Heart left ventricle (tissue), 7 donors: ENCODE results near the genes EVX2 and HOXD13.

DNA sequence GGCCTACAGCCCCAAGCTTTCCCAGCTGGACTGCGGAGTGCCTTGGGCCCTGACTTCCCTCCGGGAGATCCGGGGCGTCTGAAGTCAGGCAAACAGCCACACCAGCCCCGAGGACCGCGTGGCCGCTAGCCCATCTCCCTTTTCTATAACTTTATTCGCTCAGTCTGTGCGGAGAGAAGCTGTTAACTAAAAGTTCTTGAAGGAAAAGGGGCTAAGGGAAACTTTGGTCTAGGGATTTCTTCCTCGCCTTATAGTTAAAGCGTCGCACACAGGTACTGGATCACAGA, 502 bp upstream of the OLA1 start:
- PRO-cap, 6 experiments: no peak in any of the 6 experiments
- RAMPAGE, long total RNA, 2 experiments: no peak in any of the 2 experiments
- RRBS: no CpG with 5 or more reads among the region's 13 CpGs

- PRO-cap, 6 experiments: no peak in any of the 6 experiments
- RAMPAGE, long total RNA, 2 experiments: no peak in any of the 2 experiments
- RRBS: no CpG with 5 or more reads among the region's 4 CpGs
Measured at GRCh38 chr2:174558405-174558731, 39.2 kb downstream of the WIPF1 start.

GRCh38 chr2:174567681-174568427, 29.8 kb downstream of the WIPF1 start:
- PRO-cap, 6 experiments: no peak in any of the 6 experiments
- RAMPAGE, long total RNA, 2 experiments: no peak in any of the 2 experiments
- RRBS: no CpG with 5 or more reads among the region's 6 CpGs

DNA sequence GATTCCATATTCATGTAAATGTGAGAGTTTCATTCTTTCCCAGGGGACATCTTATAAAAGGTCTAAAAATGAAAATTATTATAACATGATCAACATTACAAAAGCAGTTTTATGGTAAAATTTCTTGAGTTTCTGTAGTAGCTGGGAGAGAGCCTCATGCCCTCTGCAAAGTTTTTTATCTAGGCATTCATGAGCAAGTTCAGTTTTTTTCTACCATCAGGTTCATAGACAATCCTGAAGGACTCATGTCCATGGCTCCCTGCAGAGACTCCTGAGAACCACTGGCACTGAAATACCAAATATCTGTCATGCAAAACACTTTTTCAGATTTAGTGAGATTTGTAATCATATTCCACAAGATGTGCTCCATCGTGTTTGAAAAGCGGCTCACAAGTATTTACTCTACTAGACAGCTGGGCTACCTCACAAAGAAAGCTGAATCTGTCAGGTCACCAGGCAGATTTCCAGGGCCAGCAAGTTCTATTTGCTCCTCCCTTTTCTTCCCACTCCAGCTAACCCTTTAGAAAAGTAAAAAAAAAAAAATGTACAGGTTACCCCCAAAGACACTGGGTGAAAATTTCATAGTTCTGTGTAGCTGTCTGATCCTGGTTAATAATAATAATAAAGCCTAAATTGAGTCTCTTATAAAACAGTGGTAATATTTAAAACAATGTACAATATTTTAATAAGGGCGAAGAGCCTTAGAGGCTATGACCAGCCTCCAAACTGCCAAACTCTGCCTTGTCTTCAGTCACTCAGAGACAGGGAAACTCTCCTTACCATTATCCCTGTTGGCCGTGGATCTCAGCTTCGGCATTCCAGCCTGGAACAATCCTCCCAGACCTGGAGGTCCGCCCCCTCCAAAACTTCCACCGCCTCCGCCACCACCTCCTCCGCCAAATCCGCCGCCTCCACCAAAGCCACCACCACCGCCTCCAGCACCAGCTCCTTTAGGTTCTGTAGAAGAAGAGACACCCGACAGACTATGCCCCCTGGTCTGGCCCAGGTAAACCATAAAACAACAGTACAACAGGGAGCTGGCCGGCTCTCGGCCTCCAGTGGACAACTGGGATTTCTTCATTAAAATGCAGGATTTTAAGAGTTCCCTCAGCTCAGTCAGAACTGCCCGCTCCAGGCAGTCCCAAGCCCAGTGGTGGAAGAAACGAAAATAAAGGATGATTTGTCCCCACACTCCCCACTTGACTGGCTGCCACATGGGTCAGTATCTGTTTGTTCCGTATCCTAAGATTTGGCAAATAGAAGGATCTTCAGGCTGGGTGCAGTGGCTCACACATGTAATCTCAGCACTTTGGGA, 22.7 kb downstream of the WIPF1 start:
- PRO-cap, 6 experiments: no peak in any of the 6 experiments
- RAMPAGE, long total RNA, 2 experiments: no peak in any of the 2 experiments
- RRBS: no CpG with 5 or more reads among the region's 18 CpGs

- PRO-cap, 6 experiments: no peak in any of the 6 experiments
- RAMPAGE, long total RNA, 2 experiments: no peak in any of the 2 experiments
- RRBS: no CpG with 5 or more reads among the region's 4 CpGs
Measured at GRCh38 chr2:174596890-174597494, 612 bp downstream of the WIPF1 start.

GRCh38 chr2:174599871-174600887, 2.6 kb upstream of the WIPF1 start:
- PRO-cap, 6 experiments: no peak in any of the 6 experiments
- RAMPAGE, long total RNA, 2 experiments: no peak in any of the 2 experiments
- RRBS: no CpG with 5 or more reads among the region's 7 CpGs

DNA sequence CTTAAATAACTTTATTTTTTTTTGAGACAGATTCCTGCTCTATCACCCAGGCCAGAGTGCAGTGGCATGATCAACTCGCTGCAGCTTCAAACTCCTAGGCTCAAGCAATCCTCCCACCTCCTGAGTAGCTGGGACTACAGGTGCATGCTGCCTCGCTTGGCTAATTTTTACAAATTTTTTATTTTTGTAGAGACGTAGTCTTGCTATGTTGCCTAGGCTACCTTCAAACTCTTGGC, 14.2 kb upstream of the WIPF1 start:
- PRO-cap, 6 experiments: no peak in any of the 6 experiments
- RAMPAGE, long total RNA, 2 experiments: no peak in any of the 2 experiments
- RRBS: no CpG with 5 or more reads among the region's 3 CpGs

GRCh38 chr2:174634056-174635116, 36.8 kb upstream of the WIPF1 start:
- PRO-cap, 6 experiments: peak in 2 of 6 experiments; most common minus-strand start chr2:174634579 (in 1)
- RAMPAGE, long total RNA, 2 experiments: start-site peak on the minus strand in 1 of 2 experiments, at chr2:174634575-174634605 at its widest, 9 reads per replicate
- RRBS: no CpG with 5 or more reads among the region's 15 CpGs

GRCh38 chr2:174750858-174751583, 13.3 kb downstream of the CHRNA1 start:
- PRO-cap, 6 experiments: no peak in any of the 6 experiments
- RAMPAGE, long total RNA, 2 experiments: no peak in any of the 2 experiments
- RRBS: no CpG with 5 or more reads among the region's 8 CpGs

GRCh38 chr2:174836594-174836973, 72.3 kb upstream of the CHRNA1 start:
- PRO-cap, 6 experiments: peak in 2 of 6 experiments; most common plus-strand start chr2:174836877 (in 2); most common minus-strand start chr2:174836746 (in 1)
- RAMPAGE, long total RNA, 2 experiments: no peak in any of the 2 experiments
- RRBS: no CpG with 5 or more reads among the region's 1 CpG

- PRO-cap, 6 experiments: peak in 1 of 6 experiments; most common plus-strand start chr2:174847722 (in 1); most common minus-strand start chr2:174847549 (in 1)
- RAMPAGE, long total RNA, 2 experiments: start-site peak on the minus strand in 1 of 2 experiments, at chr2:174846973-174847269 at its widest, 5 reads per replicate
- RRBS: no CpG with 5 or more reads among the region's 9 CpGs
Measured at GRCh38 chr2:174846671-174847845, 82.8 kb upstream of the CHRNA1 start.

- PRO-cap, 6 experiments: no peak in any of the 6 experiments
- RAMPAGE, long total RNA, 2 experiments: no peak in any of the 2 experiments
- RRBS: no CpG with 5 or more reads among the region's 5 CpGs
Measured at GRCh38 chr2:175178030-175178973, 3.2 kb downstream of the ATP5MC3 start.

DNA sequence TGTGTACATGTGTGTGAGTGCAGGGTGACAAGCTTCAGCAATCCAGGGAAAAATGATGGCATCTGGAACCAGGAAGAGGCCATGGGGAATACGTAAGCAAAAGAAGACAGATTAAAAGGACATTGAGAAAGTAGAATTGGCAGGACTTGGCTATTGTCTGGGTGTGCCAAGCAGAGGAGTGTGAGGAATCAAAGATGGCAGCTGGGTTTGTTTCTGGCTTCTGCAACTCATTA, 214.2 kb downstream of the LNPK start:
- PRO-cap, 6 experiments: no peak in any of the 6 experiments
- RAMPAGE, long total RNA, 2 experiments: no peak in any of the 2 experiments
- RRBS: no CpG with 5 or more reads among the region's 1 CpG

DNA sequence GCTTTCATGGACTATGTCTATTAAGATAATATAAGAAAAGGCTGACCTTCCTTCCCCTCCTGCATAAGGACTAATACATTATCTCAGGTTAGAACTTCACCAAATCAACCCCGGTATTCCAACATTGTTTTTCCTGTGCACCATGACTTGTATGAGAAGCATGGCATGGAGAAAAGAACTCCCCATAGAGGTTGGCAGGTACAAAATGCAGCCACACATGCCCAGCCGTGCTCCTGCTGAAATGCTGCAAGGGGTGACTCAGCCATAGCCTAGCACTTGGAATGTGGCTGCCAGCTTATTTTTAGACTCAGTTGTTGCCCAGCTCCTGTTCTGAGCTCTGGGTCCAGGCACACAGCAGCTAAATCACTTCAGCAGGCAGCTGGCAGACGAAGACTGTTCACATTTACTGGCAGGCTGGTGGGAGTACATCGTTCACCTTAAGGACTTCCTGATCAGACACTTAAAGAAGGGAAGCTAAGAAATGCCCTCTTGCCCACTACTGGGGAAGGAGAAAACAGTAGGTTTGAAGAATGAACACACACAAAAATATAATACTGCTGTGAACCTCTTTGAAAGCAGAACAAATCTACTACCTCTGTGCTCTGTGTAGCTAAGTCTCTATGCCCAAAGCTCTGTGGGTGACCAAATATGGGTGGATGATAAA, 146.3 kb downstream of the LNPK start:
- PRO-cap, 6 experiments: peak in 6 of 6 experiments; most common plus-strand start position 366 of the sequence (in 3); most common minus-strand start position 238 of the sequence (in 2)
- RAMPAGE, long total RNA, 2 experiments: no peak in any of the 2 experiments
- RRBS: no CpG with 5 or more reads among the region's 4 CpGs

DNA sequence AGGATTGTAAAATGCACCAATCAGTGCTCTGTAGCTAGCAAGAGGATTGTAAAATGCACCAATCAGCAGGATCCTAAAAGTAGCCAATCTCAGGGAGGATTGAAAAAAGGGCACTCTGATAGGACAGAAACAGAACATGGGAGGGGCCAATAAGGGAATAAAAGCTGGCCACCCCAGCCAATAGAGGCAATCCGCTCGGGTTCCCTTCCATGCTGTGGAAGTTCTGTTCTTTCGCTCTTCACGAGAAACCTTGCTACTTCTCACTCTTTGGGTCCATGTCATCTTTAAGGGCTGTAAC, 144.7 kb downstream of the LNPK start:
- PRO-cap, 6 experiments: no peak in any of the 6 experiments
- RAMPAGE, long total RNA, 2 experiments: no peak in any of the 2 experiments
- RRBS: no CpG with 5 or more reads among the region's 4 CpGs

DNA sequence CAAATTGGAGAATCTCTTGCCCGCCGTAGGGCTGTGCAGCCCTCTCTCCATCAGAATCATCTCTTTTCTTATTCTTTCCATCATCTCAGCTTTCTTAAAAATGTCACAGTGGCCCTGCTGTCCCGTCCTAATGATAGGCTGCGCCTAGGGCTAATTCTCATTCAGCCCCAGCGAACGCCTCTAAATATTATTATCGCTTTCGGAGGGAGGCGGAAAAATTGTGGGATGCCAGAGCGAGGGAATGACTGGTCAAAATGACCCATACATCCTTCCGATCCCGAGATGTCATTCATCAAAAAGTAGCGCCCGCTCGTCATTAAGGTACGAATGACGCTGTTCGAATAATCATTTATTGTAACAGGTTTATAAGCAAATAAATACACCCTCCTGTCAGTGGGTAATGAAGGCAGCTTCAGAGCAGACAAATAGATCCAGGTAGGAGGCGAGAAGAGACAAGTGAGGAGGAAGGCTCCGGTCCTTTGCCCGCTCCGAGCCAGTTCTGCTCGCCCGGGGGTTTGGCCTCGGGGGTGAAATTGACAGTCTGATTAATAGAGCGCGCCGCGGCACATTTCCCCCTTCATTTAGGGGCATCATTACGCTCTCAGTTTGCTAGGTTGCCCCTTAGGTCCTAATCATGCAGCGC, at the start of gene EVX2:
Gene EVX2, minus strand, starts transcription at position 270 of the 643 bp plus-strand sequence.
- PRO-cap, 6 experiments: no peak in any of the 6 experiments
- RAMPAGE, long total RNA, 2 experiments: no peak in any of the 2 experiments
- RRBS: no CpG with 5 or more reads among the region's 31 CpGs

- PRO-cap, 6 experiments: no peak in any of the 6 experiments
- RAMPAGE, long total RNA, 2 experiments: no peak in any of the 2 experiments
- RRBS: 3% methylated on average over 62 of the region's 120 CpGs
Measured at GRCh38 chr2:176092566-176093614, at the start of gene HOXD13. HOXD13 (plus strand) TSS chr2:176092721.

DNA sequence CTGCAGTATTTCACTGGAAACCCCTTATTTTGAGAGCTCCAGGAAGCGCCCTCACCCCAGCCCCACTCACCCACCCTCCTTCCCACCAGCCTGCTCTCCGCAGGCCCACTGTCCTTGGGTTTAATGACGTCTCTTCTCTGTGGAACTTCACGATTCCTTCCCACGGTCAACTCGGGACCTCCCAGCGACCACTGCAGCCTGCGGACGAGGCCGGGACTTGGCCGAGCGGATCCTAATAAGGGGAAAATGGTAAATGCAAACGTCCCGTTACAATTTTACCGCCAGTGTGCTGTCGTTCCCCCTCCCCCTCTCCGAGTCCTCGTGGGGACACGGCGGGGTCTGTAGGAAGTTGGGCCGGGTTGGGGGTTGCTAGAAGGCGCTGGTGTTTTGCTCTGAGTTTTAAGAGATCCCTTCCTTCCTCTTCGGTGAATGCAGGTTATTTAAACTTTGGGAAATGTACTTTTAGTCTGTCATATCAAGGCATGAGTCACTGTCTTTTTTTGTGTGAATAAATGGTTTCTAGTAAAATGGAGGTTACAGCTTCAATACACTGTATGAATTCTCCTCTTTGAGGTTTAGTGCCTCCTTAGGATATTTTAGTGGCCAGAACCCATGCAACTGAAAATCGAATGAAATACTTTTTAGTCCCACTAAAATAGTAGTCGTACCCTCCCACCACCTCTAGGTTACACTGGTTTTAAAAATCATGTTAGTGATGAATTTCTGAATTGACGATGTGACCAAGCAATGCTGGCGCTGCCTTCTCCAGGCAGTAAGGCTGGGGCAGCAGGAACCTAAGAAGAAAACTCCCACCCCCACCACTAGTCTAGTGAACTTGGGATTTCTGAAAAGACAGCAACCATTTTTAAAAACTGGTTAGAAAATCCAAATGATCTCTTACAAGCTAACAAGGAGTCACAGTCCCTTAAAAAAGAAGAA, 2.3 kb downstream of the HOXD11 start:
- PRO-cap, 6 experiments: no peak in any of the 6 experiments
- RAMPAGE, long total RNA, 2 experiments: no peak in any of the 2 experiments
- RRBS: 10% methylated on average over 3 of the region's 27 CpGs

- PRO-cap, 6 experiments: no peak in any of the 6 experiments
- RAMPAGE, long total RNA, 2 experiments: no peak in any of the 2 experiments
- RRBS: 6% methylated on average over 11 of the region's 58 CpGs
Measured at GRCh38 chr2:176121168-176122196, 1.0 kb upstream of the HOXD9 start.

GRCh38 chr2:176123068-176123679, 655 bp downstream of the HOXD9 start:
- PRO-cap, 6 experiments: no peak in any of the 6 experiments
- RAMPAGE, long total RNA, 2 experiments: no peak in any of the 2 experiments
- RRBS: 3% methylated on average over 34 of the region's 56 CpGs